HCT116 (cell line): ENCODE data around the gene IRS2.

DNA sequence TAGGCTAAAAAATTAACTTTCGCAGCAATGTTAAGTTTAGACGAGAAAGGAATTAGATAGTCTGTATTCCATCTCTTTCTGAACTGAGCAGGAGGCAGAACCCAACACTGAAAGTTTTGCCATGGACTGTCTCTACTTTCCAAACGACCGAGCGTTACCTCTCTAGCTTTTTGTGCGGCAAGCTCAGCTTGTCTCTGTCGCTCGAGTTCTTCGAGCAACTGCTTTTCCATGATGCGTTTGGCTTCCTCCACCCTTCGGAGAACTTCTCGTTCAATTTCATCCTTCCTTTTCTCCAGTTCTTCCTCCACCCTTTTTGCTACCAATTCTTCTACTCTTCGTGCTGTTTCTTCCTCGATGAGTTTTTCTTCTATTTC lies 8.7 kb downstream of the ARGLU1 start:
- RRBS: no CpG with 5 or more reads among the region's 14 CpGs

- RRBS: no CpG with 5 or more reads among the region's 1 CpG
Measured at GRCh38 chr13:106568413-106568625, 382 bp upstream of the ARGLU1 start.

DNA sequence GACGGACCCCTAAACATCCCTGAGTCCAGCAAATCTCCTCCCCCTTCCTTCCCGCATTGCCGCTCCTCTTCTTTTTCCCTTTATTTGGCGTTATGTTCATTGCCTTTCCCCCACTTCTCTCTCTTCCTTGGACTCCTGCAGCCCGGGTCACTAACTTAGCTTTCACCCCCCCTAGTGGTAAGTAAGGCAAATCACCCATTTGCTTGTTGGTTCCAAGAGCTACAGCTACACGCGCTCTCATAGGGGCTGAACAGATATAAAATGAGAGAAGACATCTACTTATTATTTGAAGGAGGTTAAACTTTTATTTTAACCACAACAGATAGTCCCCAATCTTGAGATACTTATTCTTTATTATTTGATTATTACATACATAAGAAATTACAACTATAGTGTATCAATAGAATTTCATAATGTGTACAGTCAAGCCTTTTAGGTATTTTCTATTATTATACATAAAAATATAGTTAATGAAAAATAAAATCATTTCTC lies 52.1 kb upstream of the ARGLU1 start:
- RRBS: no CpG with 5 or more reads among the region's 7 CpGs

GRCh38 chr13:106680716-106681287 lies 112.9 kb upstream of the ARGLU1 start:
- RRBS: no CpG with 5 or more reads among the region's 3 CpGs

DNA sequence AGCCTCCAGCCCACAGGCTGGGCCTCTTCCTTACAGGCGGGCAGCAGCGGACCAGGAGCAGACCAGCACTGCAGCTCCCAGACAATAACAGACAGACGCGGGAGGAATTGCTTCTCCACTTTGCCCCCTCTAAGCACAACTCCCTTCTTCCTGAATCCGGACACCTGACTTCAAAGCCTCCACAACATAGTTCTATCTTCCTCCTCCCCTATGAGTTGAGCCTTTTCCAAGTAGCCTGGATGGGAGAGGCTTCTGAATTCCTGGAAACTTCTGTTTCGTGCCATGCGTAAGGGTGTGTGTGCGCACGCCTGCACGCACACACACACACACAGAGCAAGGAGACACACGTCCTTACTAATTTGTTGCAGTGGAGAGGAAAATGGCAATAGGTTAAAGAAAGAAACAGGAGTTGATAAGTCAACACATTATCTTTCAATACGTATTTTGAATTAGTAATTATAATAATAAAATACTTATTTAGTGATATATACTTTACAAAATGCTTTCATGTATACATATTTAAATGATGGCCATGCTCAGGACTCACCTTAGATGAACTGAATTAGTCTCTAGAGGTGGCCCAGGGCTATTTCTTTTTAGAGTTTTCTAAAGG lies 338.0 kb upstream of the ARGLU1 start:
- RRBS: no CpG with 5 or more reads among the region's 12 CpGs

DNA sequence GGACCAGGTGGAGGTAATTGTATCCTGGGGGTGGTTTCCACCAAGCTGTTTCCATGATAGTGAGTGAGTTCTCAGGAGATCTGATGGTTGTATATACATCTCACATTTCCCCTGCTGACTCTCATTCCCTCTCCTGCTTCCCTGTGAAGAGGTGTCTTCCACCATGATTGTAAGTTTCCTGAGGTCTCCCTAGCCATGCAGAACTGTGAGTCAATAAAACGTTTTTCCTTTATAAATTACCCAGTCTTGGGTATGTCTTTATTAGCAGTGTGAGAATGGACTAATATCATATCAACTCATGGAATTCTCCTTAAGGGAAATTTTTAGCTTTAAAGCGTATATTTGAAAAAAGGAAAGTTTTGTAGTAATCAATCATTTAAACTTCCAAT lies 45.5 kb upstream of the NALF1 start:
- RRBS: no CpG with 5 or more reads among the region's 2 CpGs

GRCh38 chr13:107926649-107927032 lies 59.3 kb upstream of the NALF1 start:
- RRBS: no CpG with 5 or more reads among the region's 3 CpGs

- RRBS: no CpG with 5 or more reads among the region's 3 CpGs
Measured at GRCh38 chr13:108001001-108001370, 133.7 kb upstream of the NALF1 start.

- RRBS: no CpG with 5 or more reads among the region's 2 CpGs
Measured at GRCh38 chr13:109241058-109241662, 545.2 kb downstream of the IRS2 start.

DNA sequence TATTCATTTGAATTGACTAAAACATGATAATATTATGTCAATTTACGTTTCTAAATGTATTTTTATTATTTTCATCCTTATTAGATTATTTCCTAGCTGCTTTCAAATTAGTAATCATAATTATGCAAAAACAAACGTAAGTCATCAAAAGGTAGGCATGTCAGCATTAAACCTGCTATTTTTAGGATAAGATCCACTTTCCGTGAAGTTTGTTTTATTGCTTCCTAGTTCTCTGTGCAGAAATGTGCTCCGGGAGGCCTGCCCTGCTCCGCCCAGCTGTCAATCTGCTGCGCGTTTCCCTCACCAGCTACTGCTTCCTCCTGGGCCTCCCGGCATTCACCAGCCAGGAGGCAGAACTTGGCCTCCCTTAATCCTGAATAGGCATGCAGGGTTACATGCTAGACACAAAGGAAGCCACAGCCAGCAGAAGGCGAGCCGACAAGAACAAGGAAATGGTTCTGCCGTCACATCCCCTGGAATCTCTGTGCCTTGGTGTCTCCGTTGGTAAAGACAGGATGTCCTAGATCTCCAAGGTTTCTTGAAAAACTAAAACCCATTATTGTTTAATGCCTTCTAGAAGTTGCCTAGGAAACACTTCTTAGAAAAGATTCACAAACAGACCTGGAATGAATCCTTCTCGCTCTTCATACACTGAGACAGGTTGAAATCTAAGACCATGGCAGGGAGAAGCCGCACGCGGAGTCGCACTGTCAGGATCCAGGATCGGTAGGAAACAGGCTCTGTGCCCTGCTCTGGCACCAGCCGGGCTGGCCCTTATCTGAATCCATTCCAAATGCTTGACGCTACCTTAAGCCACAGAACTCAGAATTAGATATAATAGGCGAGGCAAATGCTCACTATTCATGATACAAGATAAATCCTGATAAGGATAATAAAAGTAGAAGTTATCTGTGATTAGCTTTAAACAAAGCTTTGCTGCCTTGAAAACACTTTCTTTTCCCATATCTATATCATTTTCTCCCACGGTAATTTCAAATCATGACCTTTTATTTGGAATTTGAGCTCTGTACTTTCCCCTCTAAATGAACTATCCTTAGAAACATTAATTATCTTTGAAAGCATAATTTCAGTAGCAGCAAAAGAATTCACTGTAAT lies 385.9 kb downstream of the IRS2 start:
- RRBS: 98% methylated on average over 3 of the region's 22 CpGs

- RRBS: no CpG with 5 or more reads among the region's 15 CpGs
Measured at GRCh38 chr13:109408385-109409573, 377.6 kb downstream of the IRS2 start.

DNA sequence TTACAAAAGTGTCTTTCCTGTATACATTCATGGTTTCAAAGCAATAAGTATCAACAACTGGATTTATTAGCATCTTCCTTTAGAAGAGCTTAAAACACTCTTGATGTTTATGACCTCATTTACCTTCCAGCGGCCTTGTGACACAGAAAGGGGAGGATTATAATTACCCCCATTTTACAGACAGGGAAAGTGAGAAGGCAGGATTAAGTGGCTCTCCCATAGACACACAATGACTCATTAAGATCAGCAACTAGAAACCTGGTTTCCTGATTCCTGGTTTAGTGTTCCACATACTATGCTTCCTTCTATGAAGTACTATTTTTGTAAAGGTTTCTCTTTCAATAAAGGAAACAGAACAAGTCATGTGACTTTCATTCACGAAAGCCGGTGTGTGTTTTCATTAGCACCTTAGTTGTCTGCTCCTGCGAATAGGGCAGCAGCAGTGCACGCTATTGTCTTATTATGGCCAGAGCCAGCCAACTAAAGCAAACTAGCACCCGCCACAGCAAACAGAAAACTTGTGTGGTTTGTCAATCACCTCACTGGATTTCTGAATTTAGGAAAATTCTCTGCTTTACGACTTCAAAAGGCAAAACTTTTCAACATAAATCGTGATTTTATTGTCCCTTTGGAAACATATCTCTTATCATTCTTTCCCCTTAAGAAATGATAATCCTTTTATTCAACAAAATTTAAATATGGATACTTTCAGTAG lies 8.2 kb downstream of the IRS2 start:
- RRBS: no CpG with 5 or more reads among the region's 8 CpGs

DNA sequence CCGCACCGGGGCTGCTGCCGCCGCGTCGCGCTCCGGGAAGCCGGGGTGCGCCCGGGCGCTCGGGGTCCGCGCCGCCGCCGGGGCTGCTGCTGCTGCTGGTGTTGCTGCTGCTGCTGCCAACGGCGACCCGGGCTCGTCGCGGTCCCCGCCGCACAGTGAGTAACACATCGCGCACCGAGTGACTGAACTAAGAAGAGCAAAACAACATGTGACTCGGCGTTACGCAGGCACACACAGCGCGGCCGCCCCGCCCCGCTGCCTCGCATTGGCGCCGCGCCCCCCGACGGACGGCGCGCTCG lies at the start of gene IRS2:
TSS of gene IRS2 (minus strand) at position 164 of the 299 bp plus-strand sequence.
- RRBS: 2% methylated on average over 5 of the region's 47 CpGs

DNA sequence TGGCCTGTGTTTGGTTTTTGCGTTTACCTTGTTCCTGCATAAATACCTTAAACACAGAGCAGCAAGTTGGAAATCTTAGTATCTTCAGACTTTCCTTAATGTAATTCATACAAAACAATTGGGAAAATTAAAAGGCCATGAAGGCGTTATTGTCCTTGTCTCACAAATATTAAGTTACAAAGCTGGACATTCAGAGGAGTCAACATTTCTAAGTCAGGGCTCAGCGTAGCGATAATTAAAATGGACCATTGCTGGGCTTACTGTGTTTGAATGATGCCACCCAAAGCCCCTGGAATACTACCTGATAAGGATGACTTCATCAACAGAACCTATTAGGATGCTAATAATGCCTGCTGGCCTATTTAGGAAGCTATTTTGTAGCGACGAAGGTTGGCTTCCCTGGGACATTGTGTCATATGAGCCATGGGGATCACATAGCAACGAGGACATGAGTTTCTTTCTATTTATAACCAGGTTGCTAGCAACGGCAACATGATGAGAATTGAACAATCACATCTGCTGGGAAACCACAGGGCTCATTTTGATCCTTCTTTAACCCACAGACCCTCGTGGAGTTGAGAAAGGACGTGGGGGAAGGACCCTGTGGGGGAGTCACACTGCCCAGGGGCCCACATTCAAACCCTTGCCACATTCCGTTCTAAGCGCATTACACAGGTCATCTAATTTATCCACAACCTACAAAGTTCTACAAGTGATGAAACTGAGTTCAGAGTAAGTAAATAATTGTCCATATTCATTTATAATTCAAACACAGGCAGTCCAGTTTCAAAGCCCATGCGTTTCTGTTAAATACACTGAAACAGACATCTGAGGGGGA lies 172.2 kb downstream of the COL4A1 start:
- RRBS: no CpG with 5 or more reads among the region's 13 CpGs

- RRBS: no CpG with 5 or more reads among the region's 27 CpGs
Measured at GRCh38 chr13:110218309-110219432, 88.3 kb downstream of the COL4A1 start.

DNA sequence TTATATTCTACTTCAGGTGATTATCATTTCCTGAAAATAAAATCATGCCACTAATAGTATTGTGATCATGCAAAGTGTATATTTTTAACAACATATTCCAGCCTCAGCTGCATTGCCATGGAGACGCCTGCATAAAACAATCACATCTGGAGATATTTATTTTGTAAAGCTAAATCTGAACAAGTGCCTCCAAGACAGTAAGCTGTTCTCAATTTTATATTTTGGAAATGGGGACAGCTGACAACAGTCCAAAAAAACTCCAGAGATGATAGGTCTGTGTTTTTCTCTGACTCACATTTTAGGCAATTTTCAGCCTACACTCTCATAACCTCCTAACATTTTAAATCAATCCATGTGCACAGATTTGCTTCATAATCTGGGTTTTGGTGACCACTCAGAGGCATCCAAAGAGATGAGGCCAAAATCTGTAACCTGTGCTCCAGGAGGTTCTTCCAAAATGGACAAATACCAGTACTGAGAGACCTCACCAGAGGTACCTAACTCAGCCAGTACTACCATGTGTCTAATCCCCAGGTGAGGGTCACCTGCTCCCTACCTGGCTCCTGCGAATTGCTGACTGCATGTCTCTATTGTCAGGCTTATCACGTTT lies 62.8 kb downstream of the COL4A1 start:
- RRBS: no CpG with 5 or more reads among the region's 3 CpGs

- RRBS: 79% methylated on average over 3 of the region's 40 CpGs
Measured at GRCh38 chr13:110298448-110299532, 8.2 kb downstream of the COL4A1 start.

GRCh38 chr13:110301281-110302360 lies 5.3 kb downstream of the COL4A1 start:
- RRBS: no CpG with 5 or more reads among the region's 22 CpGs

DNA sequence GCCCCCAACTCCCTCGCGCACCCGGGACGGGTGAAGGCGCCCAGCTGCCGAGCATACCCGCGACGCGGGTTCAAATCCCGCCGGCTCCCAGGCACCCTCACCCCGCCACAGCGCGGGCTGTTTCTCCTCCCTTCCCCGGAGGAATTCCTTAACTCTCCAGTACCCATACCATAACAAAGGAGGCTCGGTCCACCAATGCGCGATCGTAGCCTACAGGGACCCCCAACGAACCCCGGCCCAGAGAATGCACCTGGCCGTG lies 456 bp downstream of the COL4A1 start:
- RRBS: 90% methylated on average over 18 of the region's 23 CpGs